Testis (tissue), 5 donors: ENCODE measurements around a stretch of chr17.

DNA sequence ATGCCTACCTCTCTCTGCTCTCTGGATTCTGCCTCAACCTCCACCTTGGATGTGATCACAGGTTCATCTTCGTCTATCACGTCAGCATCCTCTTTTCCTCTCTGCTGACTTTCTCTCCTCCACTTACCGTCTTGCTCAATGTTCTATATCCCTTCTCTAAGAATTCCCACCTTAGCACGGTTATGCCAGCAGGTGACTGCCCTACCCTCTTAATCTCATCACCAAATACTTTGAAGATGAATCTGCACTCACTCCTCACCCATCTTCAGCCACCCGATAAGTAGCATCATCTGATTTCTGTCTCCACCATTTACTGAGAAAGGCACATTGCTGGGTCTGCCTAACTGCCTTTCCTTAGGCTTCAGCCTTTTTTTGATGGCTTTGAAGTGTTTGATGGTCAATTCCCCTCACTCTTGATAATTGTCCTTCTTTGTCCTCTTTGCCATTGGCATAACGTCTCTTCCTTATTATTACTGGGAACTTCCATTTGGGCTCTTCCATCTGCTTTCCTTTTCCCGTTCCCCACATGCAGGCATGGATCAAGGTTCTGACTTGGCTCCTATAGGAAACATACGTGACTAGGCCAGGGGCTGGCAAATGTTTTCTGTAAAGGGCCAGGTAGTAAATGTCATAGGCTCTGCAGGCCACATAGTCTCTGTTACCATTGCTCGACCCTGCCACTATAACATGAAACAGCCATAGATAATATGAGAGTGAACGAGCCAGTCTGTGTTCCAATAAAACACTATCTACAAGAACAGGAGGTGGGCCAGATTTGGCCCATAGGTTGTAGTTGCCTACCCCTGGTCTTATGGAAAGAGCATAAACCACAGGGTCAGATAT is 7.4 kb downstream of the TMEM238L start:
- PRO-cap, 3 experiments, result no peak in any of the 3 experiments
- RAMPAGE, long total RNA, 2 experiments, result no peak in any of the 2 experiments
- RRBS, result no CpG with 5 or more reads among the region's 10 CpGs

DNA sequence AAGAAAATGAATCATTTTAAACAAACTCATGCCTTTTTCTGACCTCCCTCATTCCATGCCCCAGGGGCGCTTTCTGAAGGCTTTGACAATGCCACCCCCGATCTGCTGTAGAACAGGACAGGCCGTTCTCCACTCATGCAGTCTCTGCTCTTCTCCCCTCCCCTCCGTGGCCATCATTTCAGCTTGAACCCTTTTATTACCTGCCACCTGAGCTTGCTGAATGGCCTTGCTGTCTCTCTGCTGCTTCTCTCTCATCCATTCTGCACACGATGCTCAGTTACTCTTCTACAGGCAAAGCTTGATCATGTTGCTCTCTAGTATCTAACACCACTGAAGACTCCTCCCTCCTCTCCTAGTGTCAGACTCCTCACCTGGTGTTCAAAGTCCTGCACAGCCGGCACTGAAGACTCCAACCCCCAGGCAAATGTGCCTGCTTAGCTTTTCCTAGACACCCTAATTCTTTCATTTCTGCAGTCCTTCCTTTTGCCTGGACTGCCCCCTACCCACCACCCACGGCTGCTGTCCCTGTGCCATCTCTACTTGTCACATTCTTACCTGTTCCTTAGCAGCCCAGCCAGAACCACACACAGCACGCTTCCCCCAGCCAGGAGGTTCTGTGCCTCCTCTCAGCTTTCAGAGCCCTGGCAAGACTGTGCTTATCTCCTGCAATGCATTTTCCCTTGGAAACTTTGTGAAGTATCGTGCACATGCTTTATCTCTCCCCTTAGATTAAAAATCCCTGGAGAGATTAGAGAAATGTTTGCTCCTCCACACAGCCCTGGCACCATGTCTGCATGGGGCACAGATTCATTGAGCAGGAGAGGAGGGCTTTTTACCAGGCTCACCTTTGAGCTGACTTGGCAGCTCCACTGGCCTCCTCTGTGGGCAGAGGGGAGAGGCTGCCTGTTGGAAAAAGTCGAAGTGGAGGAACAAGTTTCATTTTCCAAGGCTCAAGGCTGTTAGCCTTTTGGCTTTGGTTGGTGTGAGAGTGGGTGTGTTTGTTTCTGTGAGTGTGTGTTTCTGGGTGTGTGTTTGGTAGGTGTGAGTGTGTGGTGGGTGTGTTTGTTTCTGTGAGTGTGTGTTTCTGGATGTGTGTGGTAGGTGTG is 5.9 kb downstream of the TMEM238L start:
- PRO-cap, 3 experiments, result no peak in any of the 3 experiments
- RAMPAGE, long total RNA, 2 experiments, result start-site peak on the minus strand in 1 of 2 experiments, centred at position 639 of the sequence, 9 reads per replicate
- RRBS, result no CpG with 5 or more reads among the region's 10 CpGs

GRCh38 chr17:10827776-10828576 is 9.9 kb downstream of the PIRT start:
- PRO-cap, 3 experiments, result no peak in any of the 3 experiments
- RAMPAGE, long total RNA, 2 experiments, result no peak in any of the 2 experiments
- RRBS, result no CpG with 5 or more reads among the region's 5 CpGs

DNA sequence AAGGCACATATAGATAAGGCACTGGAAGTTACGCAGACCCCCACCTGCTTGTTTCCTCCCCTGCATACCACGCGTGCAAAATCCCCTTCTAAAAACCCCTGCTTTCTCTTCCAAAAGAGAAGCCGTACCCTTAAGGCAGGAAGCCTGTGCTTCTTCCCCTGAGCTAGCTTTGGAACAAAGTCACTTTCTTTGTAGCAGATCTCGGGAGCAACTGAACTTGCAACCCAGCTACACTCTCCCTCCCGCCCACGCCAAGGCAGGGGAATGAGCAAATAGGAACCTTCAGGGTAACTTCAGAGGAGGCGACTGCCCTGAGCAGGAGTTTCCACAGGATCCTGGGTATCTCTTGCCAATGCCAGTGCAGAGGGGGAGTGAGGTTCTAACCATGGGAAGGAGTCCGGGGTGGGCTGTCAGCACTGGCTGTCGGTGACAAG is 5.9 kb upstream of the PIRT start:
- PRO-cap, 3 experiments, result peak in 3 of 3 experiments; most common plus-strand start position 290 of the sequence (in 3); most common minus-strand start position 176 of the sequence (in 2)
- RAMPAGE, long total RNA, 2 experiments, result no peak in any of the 2 experiments
- RRBS, result no CpG with 5 or more reads among the region's 10 CpGs

- PRO-cap, 3 experiments, result no peak in any of the 3 experiments
- RAMPAGE, long total RNA, 2 experiments, result no peak in any of the 2 experiments
- RRBS, result no CpG with 5 or more reads among the region's 15 CpGs
Observed at GRCh38 chr17:11973969-11974723, 23.1 kb downstream of the ZNF18 start.

GRCh38 chr17:12043101-12043993 is 22.7 kb downstream of the MAP2K4 start:
- PRO-cap, 3 experiments, result no peak in any of the 3 experiments
- RAMPAGE, long total RNA, 2 experiments, result no peak in any of the 2 experiments
- RRBS, result no CpG with 5 or more reads among the region's 6 CpGs

DNA sequence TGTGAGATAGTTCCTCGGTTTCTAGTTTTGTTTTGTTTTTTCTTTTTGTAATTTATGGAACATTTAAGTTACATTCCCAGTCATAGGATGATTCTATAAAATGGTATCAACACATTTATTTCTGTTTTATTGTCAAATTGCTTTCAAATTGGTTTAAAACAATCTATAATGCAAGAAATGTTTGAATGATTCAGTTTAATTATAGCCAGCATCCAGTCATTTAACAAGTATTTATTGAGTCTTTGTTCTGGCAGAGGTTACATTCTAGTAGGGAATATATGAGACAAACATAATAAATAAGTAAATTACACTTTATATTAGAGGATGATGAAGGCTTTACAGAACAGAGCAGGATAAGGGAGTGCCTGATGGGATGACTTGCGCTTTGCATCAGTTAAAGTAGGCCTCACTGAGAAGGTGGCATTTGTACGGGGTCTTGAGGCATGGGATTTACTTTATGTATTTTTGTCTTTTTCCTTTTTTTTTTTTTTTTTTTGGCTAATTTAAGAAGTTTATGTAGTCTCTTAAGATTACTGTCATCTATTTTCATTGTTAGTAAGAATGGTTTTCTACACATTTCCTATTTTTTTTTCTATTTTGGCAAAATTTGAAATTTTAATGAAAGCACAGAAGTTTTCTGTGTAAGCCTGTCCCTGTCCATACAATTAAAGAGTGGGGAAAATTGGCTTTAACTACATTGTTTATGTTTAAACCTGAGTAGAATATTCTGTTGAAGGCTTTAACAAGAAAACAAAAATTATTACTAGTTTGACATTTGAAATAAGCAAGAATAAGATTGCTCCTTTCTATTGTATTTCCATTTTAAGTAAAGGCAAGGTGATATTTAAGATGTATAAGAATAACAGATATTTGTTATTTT is 86.5 kb downstream of the MAP2K4 start:
- PRO-cap, 3 experiments, result no peak in any of the 3 experiments
- RAMPAGE, long total RNA, 2 experiments, result no peak in any of the 2 experiments
- RRBS, result no CpG with 5 or more reads among the region's 3 CpGs

DNA sequence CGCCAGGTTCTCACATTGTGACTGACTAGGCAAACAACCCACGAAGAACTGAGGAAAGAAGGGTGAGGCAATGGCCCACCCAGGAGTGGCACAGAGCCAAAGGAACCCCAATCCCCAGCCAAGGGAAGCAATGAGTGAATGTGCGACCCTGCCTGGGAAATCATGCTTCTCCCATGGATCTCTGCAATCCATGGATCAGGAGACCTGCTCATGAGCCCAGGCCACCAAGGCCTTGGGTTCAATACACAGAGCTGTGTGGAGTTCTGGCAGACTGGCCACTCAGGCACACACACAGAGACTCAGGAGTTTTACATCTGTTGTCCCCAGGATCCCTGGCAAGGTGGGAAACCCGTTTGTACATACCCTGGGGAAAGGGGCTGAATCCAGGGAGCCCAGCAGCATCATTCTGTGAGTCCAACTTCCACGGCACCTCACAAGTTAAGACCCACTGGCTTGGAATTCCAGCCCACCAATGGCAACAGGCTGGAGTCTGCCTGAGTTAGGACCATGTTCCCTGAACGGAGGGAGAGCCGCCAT is 129.6 kb downstream of the MAP2K4 start:
- PRO-cap, 3 experiments, result no peak in any of the 3 experiments
- RAMPAGE, long total RNA, 2 experiments, result no peak in any of the 2 experiments
- RRBS, result no CpG with 5 or more reads among the region's 7 CpGs

DNA sequence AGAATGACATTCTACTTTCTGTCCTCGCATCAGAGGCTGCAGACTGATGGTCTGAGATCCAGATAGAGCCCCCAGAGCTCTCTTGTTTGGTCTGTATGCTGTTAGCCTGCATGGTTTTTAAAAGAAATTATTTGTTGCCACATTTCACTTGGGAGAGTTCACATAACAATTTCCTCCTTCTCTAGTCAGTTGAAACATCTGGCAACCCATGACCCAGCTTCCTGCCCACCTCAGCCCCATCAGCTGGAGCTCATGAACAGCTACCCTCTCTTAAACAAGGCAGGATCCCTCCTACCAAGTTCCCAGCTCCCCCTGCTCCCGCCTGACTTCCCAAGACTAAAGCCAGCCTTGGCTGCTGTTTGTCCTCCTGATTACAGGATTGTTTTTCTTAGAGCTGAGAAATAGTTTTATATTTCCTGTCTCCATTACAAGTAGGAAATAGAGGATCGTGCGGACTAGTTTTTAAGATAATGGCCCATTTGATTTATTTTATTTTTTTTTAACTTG is 90.3 kb downstream of the ELAC2 start:
- PRO-cap, 3 experiments, result no peak in any of the 3 experiments
- RAMPAGE, long total RNA, 2 experiments, result no peak in any of the 2 experiments
- RRBS, result no CpG with 5 or more reads among the region's 4 CpGs

DNA sequence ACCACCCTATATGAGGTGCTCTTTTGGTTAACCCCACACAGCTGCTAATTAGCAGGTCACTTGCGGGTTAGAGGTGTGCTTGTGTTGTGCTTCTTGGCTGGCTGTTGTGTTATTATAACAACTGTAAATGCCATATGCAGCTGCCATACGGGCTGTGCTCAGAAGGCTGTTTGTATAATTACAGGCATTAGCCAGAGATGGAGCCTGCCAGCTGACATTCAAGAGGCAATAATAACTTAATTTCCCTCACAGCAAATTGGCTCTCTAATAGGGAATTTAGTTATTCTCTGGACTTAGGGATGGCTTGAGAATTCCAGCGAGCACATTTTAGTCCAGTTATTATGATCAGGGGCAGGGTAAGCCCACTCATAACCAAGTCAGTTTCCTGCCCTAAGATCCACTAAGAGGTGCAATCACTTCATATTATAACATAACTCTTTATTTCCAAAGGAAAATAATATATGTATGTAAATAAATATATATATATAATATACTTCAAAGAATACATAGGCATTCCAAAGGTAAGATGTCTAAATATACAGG is 205.3 kb upstream of the ELAC2 start:
- PRO-cap, 3 experiments, result no peak in any of the 3 experiments
- RAMPAGE, long total RNA, 2 experiments, result no peak in any of the 2 experiments
- RRBS, result no CpG with 5 or more reads among the region's 3 CpGs

DNA sequence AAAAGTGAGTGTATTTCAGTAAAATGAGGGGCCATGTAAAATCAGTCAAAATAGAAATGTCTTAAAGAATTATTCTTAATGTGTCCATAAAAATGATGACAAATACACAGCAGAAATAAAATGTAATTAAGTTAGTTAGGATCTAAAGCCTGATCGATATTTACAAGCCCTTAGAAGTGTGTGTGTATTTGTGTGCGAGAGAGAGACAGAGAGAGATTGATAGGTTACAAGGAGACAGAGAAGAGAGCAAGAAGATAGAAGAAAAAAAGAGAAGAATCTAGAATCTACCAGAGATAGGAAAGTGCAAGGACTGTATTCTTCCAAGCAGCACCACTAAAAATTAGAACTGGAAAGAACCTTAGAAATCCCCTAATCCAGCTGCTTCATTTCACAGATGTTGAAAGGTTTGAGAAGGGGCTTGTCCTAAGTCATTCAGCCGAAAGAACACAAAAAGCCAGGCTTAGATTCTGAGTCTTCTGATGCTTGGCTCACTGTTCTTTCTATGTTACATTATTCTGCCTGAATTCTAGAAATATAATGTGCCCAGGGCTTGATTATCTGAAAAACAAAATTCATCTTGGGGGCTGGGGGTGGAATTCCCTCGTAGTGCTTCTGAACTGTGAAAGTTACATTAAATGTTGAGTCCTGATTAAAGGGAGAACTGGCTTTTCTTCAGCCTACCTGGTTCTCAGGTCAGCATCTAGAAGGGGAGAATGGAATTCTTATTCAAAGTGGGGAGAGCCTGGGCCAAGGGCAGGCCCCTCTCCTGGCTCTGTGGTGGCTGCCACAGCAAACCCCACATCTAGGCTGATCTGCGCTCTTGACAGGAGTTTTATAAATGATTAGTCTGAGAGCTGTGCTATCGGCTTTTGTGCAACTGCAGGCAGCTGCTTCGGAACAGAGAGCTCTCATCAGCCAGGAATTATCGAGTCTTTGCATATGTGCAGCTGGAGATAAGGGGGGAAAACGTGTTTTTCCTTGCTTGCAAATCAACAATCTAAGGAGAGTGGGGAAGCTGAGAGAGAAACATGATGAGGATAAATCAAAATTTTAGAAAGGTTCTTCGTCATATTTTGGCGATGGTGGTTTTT is 92.0 kb downstream of the HS3ST3A1 start:
- PRO-cap, 3 experiments, result no peak in any of the 3 experiments
- RAMPAGE, long total RNA, 2 experiments, result no peak in any of the 2 experiments
- RRBS, result no CpG with 5 or more reads among the region's 11 CpGs

GRCh38 chr17:13601325-13601626 is 453 bp downstream of the HS3ST3A1 start:
- PRO-cap, 3 experiments, result no peak in any of the 3 experiments
- RAMPAGE, long total RNA, 2 experiments, result no peak in any of the 2 experiments
- RRBS, result 1% methylated on average over 23 of the region's 34 CpGs

GRCh38 chr17:14119615-14119993 is 50.3 kb downstream of the COX10 start:
- PRO-cap, 3 experiments, result no peak in any of the 3 experiments
- RAMPAGE, long total RNA, 2 experiments, result no peak in any of the 2 experiments
- RRBS, result no CpG with 5 or more reads among the region's 3 CpGs

DNA sequence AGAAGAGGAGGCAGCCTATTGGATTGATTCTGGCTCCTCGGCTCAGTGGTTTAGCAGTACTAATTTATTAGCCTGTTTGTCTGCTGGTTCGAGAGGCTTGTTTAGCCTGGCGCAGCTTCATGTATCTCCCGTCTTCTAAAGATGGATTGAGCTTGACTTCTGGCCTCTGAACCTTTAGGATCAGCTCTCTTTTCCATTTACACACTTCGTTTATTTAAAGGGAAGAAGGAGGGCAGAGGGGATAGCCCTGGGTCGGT is 20.3 kb downstream of the HS3ST3B1 start:
- PRO-cap, 3 experiments, result no peak in any of the 3 experiments
- RAMPAGE, long total RNA, 2 experiments, result no peak in any of the 2 experiments
- RRBS, result no CpG with 5 or more reads among the region's 6 CpGs

- PRO-cap, 3 experiments, result peak in 1 of 3 experiments; most common plus-strand start chr17:14359807 (in 1); most common minus-strand start chr17:14359625 (in 1)
- RAMPAGE, long total RNA, 2 experiments, result no peak in any of the 2 experiments
- RRBS, result no CpG with 5 or more reads among the region's 8 CpGs
Observed at GRCh38 chr17:14359288-14359934, 58.5 kb downstream of the HS3ST3B1 start.

- PRO-cap, 3 experiments, result no peak in any of the 3 experiments
- RAMPAGE, long total RNA, 2 experiments, result no peak in any of the 2 experiments
Observed at GRCh38 chr17:14518453-14518828, 217.6 kb downstream of the HS3ST3B1 start.

DNA sequence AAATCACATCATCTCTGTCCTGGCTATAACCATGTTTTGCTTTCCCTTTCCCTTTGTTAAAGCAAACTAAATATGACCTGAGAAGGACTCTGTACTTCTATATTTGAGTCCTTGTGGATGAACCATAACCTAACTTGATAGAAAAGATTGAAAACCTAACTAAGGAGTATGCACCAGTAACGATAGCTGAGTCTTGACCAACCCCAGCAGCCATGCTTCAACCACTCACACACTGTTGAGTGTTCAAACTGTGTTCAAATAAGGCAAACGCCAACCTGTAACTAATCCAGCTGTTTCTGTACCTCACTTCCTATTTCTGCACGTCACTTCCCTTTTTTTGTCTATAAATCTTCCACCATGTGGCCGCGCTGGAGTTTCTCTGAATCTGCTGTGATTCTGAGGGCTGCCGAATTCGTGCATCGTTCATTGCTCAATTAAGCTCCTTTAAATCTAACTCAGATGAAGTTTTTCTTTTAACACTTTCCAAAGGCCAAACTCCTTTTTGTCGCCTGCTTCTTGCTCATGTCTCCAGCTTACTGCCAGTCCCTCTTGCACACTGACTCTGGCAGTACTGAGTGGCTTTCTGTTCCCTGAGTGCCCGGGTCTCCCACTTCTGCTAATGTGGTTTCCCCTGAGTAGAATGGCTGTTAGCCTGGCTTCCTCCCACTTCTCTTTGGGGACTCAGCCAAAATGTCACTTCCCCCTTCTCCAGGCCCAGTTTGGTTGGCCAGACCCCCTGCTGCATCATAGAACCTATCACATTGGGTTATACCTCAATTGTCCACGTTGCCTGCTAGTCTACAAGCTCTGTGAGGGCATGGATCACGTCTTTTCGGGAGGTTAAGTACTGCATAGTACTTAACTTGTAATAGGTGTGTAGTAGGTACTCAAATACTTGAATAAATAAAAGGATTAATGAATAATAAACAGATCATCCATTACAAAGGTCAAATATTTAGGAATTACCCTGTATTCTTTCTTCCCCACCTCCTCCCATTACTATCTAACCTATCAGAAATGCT is 304.2 kb downstream of the HS3ST3B1 start:
- PRO-cap, 3 experiments, result no peak in any of the 3 experiments
- RAMPAGE, long total RNA, 2 experiments, result no peak in any of the 2 experiments
- RRBS, result no CpG with 5 or more reads among the region's 13 CpGs

GRCh38 chr17:15377435-15378104 is 36.2 kb upstream of the TEKT3 start:
- PRO-cap, 3 experiments, result no peak in any of the 3 experiments
- RAMPAGE, long total RNA, 2 experiments, result no peak in any of the 2 experiments
- RRBS, result no CpG with 5 or more reads among the region's 8 CpGs

- PRO-cap, 3 experiments, result no peak in any of the 3 experiments
- RAMPAGE, long total RNA, 2 experiments, result no peak in any of the 2 experiments
- RRBS, result no CpG with 5 or more reads among the region's 14 CpGs
Observed at GRCh38 chr17:15399035-15399772, 57.8 kb upstream of the TEKT3 start.

GRCh38 chr17:15430807-15431663 is 36.4 kb downstream of the CDRT4 start:
- PRO-cap, 3 experiments, result no peak in any of the 3 experiments
- RAMPAGE, long total RNA, 2 experiments, result no peak in any of the 2 experiments
- RRBS, result no CpG with 5 or more reads among the region's 15 CpGs